Anterior vena cava (tissue), 1 donor: ENCODE results near the genes TAF1, FAM236D, FAM236A and CHIC1.

DNA sequence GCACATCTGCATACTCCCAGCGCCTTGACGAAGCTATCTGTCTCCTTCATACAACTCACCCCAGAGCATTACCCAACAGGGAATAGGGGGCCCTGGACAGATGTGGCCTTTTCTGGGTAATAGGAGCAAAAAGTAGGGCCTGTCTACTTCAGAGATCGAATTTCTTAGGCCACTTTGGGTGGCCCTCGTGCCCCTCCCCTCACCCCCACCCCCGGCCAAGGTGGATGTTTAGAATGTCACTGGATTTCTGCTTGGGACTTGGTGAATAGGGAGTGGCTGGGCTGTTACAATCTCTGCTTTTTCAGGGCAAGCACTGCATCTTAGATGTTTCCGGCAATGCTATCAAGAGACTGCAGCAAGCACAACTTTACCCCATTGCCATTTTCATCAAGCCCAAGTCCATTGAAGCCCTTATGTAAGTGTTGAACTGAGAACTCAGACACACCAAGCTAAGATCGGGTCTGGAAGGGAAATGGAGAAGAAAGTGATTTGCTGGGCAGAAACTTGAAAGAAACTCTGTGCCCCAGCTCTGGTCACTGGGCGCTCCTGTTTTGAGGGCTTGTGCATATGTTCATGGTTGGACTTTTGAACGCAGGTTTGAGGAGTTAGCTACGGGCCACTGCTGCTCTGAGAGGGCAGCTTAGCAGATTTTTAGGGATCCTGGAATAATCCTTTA, 55.7 kb downstream of the DLG3 start:
- PRO-cap = no peak

DNA sequence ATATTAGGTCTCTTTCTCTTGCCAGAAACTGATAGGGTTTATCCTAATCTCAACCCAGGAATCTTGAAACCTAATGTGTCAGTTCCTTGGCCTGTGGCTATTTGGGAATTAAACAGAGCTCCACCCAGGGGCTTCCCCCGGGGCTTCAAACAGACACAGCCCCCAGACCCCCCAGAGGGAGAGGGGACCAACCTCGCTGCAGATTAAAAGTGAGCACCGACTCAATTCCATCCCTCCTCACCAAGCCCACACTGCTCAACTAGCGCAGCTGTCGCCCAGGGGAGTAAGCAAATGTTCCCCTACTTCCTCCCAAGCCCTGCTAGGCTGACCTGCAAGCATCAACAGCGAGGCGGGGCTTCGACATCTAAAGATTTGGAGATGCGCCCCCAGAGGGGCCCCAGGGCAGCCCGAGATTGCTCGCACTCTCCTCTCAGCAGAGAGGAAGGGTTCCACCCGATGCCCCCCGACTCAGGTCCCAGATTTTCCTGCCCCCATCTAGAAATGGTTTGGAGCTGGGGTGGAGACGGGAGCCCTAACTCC, 524 bp downstream of the SLC7A3 start:
- PRO-cap = no peak

- PRO-cap = no peak
These were observed 39.0 kb upstream of the SLC7A3 start for GRCh38 chrX:70969706-70970429.

GRCh38 chrX:71103953-71104590, 2.5 kb downstream of the CXorf65 start:
- PRO-cap = no peak

DNA sequence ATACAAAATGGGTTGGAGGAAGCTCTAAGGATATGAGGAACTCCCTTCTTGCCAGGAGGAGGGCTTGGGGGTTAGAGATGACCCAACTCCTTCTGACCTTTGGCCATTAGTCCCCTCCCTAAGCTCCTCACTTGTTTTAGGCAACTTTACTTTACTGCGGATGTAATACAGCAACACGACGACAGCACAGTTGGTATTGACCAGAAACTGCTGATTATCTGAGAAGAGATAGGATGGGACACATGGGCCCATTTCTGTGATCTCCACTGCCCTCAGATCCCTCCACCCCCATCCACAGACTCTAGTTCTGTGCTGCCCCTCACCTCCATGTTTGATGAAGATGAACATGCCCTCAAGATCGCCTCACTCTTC, 345 bp downstream of the CXorf65 start:
- PRO-cap = no peak

DNA sequence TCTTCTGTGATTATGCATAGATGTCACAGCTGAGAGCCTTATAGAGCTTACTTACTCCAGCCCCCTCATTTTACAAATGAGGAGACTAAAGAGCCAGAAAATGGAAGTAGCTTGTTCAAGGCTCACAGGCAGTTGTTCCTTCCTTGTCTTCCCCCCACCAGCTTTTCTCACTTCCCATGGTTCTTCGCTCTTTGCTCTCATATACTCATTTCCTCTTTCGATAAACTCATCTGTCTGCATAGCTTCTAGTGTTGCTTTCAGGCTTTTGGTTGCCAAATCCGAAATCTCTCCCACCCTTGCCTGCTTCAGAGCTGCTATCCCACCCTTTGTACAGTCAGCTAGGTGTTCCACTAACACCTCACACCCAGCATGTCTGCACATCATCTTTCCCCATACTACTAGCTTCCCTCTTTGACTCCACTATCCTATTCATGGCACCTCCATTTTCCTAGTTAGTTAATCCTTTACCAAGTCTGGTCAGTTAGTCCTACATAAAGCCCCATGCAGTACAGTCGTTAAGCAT, 24.9 kb upstream of the GJB1 start:
- PRO-cap = no peak

DNA sequence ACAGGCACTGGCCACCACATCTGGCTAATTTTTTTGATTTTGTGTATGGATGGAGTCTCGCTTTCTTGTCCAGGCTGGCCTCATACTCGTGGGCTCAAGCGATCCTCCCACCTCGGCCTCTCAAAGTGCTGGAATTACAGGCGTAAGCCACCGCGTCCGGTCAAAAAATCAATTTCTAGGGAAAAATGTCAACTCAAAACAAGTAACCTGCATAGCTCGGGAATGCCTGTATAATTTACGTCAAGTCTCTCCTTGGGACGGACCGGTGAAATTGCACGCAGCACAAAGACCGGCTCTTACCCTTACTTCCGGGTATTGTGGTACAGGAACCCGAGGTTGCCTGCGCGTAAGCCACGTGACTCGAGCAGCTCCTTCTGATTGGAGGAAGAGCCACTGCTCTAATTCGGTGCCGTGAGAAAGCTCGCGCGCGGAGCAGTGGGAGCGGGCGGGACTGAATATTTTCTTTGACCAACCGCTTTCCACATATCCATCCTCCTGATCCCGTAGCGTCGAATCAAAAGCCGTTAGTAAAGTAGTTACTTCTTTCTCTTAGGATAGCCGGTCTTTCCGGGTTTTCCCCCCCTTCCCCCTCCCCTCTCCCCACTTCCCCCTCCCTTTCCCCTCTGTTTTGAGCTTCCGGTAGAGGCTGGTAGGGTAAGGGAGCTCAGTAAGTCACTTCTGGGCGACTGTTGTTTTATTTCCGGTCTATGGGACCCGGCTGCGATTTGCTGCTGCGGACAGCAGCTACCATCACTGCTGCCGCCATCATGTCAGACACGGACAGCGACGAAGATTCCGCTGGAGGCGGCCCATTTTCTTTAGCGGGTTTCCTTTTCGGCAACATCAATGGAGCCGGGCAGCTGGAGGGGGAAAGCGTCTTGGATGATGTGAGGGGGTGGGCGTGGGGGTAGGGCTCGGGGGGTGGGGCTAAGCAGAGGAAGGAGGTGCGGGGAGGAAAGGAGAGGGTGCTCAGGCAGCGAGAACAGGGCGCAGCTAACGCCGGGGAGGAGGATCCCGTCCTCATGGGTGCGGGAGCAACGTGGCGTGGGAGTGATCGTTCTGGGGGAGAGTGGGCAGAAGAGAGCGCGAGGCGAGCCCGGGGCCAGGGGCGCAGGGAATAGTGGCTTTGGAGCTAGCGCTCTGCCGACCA, at the start of gene TAF1:
TAF1 (plus strand) TSS at position 750 of the 1,150 bp plus-strand sequence.
- PRO-cap = bidirectional peak, plus-strand start at position 642 of the sequence, minus-strand start at position 298 of the sequence; unidirectional peak, plus-strand start at position 723 of the sequence; unidirectional peak, plus-strand start at position 956 of the sequence

DNA sequence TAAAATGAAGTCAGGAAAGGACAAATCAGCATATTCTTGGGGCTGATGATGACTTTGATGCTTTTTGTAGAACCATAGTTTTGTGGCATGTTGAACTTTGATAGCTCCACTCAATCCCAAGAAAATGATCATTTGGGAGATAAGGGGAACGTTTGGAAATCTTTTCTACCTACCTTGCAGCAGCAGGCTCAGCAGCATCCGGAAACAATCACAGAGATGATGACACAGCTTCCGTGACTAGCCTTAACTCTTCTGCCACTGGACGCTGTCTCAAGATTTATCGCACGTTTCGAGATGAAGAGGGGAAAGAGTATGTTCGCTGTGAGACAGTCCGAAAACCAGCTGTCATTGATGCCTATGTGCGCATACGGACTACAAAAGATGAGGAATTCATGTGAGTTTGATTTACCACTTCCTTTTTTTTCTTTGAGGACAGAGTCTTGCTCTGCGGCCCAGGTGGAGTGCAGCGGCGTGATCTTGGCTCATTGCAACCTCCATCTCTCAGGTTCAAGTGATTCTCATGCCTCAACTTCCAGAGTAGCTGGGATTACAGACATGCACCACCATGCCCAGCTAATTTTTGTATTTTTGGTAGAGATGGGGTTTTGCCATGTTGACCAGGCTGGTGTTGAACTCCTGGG, 31.0 kb downstream of the TAF1 start:
- PRO-cap = no peak

DNA sequence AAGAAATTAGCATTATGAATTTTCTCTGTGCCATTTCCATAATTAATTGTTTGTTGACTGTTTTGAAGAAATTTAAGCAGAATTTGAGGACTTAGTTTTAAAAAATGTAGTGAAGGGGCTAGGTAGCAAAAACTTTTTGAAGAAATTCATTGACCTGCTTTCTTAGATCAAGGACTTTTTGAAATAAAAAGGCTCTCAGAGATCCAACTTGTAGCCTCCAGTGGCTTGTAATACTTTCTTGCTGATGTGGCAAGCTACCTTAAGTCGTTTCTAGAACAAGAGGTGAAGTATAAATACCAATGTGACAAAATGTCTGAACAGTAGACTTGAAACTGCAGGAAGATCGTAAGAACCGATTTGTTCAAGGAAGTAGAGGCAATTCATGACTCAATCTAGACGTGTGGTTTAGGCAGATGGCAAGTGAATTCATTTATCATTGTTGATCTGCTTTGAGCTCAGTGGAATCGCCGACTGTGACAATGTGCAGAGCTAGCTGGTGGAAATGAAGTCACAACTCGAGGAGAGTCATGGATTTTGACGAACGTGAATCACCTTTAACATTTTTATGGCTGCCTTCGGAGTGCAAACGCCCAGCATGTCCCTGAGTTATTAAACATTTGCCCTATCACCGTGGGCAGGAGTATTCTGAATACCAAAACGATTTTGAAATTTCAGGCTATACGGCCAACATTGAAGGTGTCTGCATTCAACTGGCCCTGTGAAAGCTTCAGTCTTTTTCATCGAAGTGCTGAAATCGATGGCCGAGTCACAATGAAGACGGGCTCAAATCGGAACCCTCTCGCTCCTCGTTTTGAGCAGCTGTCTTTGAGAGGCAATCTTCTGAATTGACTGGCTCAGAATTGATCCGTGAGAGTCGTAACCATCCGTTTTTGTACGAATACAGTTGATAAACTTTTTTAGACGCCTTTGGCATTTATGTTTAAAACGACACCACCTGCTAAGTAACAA, 814 bp upstream of the OGT start:
- PRO-cap = unidirectional peak, plus-strand start at position 458 of the sequence; unidirectional peak, plus-strand start at position 566 of the sequence

GRCh38 chrX:71616550-71616997, 1.7 kb downstream of the CXCR3 start:
- PRO-cap = no peak

GRCh38 chrX:71696900-71697392, 21.1 kb downstream of the CXorf49 start:
- PRO-cap = no peak

DNA sequence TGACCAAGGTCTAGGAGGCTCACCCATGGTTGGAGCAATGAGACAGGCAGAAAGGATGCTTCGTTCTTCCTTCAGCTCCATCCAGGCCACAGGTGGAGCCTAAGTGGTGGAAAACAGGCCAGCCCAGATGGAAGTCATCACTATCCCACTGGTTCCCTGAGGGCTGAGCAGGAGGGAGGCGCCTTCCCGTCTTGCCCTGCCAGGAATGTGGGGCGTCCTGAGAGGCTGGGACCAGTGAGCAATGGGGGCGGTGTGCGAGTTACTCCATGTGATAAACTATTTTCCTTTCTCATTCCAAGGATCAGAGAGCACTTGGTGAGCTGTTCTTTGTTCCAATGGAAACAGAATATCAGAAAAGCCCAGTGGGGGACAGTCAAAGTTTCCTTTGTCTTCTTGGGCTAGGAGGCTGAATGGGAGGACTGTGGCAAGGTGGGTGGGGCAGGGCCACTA, 86.1 kb downstream of the NHSL2 start:
- PRO-cap = unidirectional peak, plus-strand start at position 292 of the sequence

GRCh38 chrX:72094841-72095406, 86.6 kb upstream of the PIN4 start:
- PRO-cap = no peak

DNA sequence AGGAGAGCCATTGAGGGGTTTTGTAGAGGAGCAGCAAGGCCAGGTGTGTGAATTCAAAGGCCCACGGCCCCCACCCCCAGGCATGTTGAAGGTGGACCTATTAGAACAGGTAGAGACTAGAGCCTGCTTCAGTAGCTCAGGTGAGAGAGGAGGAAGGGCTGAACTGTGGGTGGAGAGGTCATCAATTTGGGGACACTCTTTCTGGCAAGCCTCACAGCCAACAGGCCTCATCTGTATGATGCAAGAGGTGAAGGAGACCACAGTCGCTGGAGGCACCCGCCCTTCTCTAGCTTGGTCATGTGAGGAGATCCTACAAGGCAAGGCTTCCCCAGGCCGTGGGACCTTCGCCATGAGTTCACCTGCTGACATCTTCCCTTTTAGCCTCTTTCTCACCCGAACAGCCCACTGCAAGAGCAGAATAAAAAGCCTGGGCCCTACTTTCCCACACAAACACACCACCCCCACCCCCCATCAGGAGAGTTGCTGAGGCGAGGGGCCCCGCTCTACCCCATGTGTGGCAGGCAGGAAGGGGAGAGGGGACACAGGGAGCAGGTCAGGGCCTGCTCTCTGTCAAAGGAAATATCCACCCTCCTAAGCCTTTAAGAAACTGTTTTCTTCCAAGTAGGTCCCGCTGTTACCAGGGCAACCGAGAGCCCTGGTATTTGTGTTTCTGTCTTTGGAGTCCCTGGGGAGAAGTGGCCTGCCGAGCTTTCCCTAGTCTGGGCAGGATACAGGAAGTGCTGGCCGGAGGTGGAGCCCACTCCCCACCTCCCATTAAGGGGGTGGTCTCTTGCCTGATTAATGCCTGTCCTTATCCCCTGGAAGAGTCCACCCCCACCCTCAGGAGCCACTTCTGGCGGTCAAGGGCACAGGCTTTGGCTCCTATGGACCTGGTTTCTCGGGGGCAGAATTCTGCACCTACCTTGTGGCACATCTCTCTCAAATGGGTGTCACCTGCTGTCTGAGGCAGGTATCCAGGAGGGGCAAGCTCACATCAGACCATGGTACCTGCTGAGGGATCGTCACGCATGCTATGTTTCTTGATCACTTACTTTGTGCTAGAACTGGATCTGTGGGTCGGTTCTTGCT, 57.8 kb upstream of the PIN4 start:
- PRO-cap = no peak

DNA sequence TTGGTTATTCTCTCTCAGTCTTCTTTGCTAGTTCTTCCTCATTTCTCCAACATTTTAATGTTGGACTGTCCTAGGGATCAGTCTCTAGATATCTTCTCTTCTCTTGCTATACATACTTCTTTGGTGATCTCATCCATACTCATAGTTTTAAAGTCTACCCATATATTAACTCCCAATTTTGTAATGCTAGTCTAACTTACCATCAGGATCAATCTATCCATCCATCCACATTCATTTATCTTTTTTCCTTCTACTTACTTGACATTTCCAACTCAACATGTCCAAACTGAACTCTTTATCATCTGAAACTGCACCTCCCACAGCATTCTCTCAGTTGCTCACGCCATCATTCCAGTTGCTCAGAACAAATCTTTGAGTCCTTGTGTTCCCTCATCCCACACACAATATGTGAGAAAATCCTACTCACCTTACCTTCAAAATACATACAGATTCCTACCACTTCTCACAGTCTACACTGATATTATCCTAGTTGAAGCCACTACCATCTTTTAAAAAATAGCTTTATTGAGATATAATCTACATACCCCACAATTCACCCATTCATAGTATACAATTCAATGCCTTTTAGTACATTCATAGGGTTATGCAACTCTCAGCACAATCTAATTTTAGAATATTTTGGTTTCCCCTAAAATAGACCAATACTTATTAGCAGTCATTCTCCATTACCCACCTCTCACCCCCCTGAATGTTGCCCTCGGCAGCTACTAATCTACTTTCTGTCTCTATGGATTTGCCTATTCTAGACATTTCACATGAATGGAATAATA, 94.6 kb upstream of the CITED1 start:
- PRO-cap = no peak

- PRO-cap = no peak
These were observed 125.4 kb upstream of the CITED1 start for GRCh38 chrX:72430945-72431761.

DNA sequence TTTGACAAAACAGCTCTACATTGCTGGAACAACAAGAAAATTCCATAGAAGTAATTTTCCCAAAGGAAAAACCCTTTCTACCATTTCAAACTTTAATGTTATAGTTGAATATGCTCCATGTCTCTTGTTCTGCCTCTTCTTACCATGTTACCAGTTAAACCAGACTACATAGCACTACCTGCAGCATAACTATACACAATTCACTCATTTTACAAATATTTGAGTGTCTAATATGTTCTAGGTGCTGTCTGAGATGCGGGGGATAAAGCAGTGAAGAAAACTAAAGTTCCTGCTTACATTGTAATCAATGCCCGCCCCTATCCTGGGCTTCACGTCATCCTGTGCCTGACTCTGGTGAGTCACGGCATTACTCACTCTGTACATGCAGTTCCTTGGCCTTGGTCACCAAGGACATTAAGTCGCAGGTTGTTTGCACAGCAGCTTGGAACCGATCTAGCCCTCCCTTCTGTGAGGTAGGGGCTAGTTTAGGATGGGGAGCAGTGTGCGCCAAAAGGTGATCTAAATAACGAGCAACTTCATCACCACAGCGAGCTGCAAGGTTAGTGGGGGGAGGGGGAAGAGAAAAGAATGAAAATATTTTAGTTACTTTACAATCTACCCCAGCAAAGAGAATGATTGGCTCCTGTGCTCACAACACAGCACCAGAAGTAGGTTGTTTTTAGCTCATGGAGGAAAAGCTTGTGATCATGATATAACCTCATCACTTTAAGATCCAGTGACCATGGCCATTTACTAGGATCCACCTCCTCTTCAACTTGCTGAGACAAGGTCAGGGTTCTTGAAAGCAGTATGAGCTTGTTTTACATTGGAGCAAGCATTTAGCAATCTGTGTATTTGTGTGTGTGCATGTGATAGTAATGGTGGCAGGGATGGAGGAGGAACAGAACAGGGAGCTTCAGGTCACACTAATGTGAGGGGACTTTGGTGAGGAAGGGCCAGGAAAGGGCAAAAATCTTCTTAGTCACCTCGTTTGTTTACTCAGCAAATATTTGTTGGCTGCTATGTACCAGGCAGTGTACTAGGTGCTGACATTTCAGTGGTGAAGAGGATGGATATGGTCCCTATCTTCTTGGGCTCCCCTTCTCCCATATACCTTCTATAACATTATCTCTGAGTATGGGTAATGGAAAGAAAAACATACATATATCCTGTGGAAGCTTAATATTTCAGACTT, 48.1 kb upstream of the HDAC8 start:
- PRO-cap = bidirectional peak, plus-strand start at position 417 of the sequence, minus-strand start at position 272 of the sequence

GRCh38 chrX:72807953-72808429, at the start of gene FAM236D:
Gene FAM236D, minus strand, starts transcription at chrX:72808210.
- PRO-cap = no peak

- PRO-cap = no peak
These were observed at the start of gene FAM236A for GRCh38 chrX:72938151-72938513. Gene FAM236A, plus strand, starts transcription at chrX:72938206.

- PRO-cap = bidirectional peak, plus-strand start at chrX:73563169, minus-strand start at chrX:73563031
These were observed at the start of gene CHIC1 for GRCh38 chrX:73562964-73563981. Gene CHIC1, plus strand, starts transcription at chrX:73563197.